ENCODE measurements around a stretch of chr16.

DNA sequence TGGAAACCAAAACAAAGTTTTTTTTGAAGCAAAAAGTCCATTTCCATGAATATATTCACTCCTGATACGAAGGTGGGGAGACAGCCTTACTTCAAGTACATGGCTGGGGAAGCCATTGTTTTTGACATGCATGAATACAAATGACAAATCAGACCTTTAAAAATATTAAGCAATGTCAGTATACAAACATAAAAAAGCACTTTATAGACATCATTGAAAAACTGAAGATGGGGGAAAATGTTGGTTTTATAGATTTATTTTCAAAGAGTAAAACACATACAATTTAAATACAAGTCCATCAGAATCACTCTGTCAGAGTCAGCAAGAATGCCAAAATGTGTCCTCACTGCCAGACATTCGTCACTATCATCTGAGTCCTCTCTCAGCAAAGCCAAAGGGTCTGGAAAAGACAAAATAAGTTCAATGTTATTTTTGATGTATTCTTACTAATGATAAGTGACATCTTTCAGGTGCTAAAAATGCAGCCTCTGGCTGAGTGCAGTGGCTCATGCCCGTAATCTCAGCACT, 15.3 kb downstream of the NDUFAB1 start:
- PRO-cap = no peak
- RAMPAGE, long total RNA, 2 experiments = no peak in any of the 2 experiments

DNA sequence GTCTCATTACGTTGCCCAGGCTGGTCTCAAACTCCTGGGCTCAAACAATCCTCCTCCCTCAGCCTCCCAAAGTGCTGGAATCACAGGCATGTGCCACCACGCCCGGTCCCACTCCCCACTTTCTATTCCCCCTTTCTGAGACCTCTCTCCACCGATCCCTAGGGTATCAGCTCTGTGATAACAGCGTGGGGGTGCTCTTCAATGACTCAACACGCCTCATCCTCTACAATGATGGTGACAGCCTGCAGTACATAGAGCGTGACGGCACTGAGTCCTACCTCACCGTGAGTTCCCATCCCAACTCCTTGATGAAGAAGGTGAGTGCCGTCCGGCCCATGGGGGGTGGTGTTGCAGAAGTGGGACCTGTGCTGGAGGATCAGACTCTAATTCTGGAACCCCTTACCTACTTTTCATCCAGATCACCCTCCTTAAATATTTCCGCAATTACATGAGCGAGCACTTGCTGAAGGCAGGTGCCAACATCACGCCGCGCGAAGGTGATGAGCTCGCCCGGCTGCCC, 10.4 kb downstream of the PLK1 start:
- PRO-cap = no peak
- RAMPAGE, long total RNA, 2 experiments = no peak in any of the 2 experiments

DNA sequence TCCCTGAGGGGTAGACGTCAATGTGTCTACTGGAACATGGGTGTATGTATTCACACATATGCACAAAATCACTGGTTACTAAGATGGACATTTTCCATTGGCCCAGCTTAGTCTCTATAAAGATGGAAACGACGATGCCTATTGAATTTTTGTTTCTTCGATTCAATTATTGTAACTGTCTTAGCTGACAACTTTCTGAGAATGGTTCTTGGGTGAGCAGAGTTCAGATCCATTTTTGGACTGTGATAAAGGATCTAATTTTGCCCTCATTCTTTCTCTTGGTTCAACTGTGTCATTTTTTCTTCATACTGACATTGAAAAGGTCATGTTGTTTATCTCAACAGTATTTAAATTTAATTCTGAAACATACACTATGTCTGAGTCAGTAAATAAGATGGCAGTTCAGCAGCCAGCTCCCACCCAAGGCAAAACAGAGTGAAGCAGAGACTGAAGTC, 64.8 kb upstream of the CACNG3 start:
- PRO-cap = no peak
- RAMPAGE, long total RNA, 2 experiments = no peak in any of the 2 experiments

DNA sequence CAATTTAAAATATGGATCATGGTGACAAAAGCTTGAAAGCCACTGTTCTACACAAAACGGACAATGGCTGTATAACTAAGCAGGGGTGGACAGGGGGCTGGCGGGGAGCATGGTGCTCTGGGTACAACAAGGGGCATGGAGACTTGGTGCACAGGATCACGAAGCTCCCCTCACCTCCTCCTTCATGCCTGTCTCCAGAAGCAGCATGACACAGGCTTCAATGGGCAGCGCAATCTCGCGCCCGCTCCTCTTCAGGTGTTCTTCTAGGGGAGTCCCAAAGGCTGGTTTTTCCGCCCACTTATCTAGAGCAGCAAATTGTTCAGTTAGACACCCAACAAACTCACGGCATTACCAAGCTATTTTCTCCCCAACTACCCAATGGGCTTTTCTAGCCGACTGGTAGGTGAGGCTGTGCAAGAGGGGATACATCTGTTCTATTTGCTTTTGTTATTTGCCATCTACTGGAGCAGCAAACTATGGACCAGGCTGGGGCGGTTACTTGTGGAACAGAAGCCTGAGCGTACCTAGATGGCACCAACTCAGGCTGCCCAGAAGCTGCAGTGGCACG, 60.7 kb downstream of the ARHGAP17 start:
- PRO-cap = no peak
- RAMPAGE, long total RNA, 2 experiments = no peak in any of the 2 experiments

DNA sequence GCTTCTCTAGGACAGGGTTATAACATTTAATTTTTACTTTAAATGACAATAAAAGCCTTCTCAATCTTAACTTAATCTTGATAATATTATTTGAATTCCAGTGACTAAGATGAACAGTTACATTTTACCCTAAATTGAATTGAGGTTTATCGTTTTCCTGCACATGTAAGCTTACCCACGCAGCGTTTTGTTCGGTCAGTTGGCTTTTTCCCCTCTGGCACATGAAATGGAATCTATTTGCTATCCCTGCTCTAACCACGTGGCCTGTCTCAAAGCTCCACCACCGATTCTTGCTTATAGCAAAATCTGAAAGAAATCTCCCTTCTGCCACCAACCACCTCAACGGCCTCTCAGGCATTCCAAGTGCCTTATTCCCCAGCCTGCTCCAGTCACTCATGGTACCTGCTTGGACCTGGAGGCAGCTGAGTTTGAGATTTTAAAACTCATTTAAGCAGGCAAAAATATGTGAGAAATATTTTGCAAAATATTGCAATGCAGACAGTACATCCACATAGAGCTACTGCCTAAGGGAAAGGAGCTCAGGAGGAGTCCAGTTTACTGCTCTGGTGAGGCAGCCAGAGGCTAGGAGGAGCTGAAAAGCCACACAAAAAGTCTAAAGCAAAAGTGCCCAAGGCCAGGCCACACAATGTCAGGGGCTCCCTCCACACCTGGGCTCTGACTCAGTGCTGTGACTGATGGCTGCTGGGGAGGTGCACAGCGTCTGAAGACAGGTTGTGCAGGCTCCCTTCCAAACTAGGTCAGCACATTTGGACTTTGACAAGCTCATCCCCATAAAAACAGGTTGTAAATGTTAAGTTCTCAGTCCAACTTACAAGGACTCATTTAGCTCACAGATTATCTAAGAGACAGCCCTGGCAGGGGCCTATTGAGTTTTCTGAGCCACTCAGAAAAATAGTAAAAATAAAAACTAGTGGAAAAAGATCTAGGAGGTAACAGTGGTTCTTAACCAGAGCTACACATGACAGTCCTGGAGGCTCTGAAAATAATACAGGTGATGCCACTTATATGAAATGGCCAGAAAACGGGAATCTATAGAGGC, 26.3 kb downstream of the ARHGAP17 start:
- PRO-cap = unidirectional peak, minus-strand start at position 216 of the sequence
- RAMPAGE, long total RNA, 2 experiments = no peak in any of the 2 experiments

GRCh38 chr16:25177797-25177987, 39.1 kb upstream of the AQP8 start:
- PRO-cap = no peak
- RAMPAGE, long total RNA, 2 experiments = no peak in any of the 2 experiments

- PRO-cap = no peak
- RAMPAGE, long total RNA, 2 experiments = no peak in any of the 2 experiments
These were observed 17.1 kb downstream of the C16orf82 start for GRCh38 chr16:27083824-27084305.

DNA sequence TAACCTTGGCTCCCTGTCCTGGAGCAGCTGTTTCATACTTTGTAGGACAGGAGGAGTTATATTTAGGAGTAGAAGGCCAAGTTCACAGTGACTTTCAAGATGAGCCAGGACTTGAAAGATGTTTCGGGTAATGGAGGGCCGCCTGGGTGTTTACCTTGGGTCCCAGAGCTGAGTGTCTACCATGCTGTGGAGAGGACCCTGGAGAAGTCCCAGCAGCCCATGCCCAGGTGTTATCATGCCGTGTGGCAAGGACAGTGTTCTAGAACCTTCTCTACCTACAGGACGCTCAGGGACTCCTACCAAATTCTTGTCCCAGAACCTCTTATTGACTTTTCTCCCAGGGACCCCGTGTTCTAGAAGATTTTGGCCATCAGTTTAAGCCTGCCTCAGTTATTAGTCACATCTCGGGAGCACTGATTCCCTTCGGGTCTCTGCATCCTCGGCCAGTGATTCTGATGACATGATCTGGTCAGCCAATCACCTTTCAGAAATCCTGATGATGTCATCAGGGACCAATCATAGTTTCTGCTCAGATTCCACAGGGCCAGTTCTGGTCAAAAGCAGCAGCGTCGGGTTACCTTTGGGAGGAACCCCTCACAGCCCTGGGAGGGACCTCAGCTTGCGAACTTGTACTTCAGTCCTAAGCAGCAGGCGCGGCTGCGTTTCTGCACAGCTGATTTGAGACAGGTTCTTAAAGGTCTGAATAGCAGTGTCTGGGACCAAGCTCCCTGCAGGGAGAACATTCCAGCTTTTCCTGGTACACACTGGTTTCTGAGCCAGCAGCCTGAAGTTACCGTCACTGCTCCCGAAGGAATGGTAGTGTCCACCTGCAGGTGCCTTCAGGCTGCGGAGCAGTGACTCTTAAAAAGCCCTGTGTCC, 13.8 kb downstream of the KDM8 start:
- PRO-cap = bidirectional peak, plus-strand start at position 630 of the sequence, minus-strand start at position 457 of the sequence
- RAMPAGE, long total RNA, 2 experiments = no peak in any of the 2 experiments

GRCh38 chr16:27225835-27226381, 22.6 kb downstream of the KDM8 start:
- PRO-cap = no peak
- RAMPAGE, long total RNA, 2 experiments = no peak in any of the 2 experiments

DNA sequence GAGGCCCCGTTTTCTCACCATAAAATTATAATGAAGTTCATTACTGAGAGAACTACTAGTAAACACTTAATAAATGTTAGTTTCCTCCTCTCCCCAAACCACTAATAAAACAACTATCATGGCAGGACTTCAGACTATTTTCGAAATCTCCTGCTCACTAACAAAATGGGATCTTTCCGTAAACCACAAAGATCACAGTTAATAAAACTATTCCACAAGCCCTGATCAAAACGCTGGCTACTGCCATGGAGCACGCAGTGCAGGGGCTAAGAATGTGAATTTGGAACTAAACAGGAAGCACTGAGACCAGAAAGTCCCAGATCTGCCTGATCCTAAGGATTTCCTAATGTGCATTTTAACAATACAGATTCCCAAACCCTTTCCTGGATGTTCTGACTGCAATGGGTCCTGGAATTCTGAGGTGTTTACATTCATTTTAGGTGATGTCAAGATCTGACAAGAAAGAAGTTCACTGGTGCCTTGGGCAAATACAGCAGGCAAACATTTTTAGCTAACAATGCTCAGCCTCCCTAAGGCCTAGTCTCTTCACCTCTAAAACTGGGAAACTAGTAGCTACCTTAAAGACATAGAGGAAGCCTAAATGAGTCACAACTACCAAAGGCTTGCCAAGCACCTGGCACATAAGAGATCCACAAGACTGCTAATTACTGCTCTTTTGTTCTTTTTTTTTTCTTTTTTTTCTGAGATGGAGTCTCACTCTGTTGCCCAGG, 10.3 kb downstream of the NSMCE1 start:
- PRO-cap = bidirectional peak, plus-strand start at position 472 of the sequence, minus-strand start at position 288 of the sequence
- RAMPAGE, long total RNA, 2 experiments = no peak in any of the 2 experiments

GRCh38 chr16:27342815-27343363, 29.1 kb downstream of the IL4R start:
- PRO-cap = no peak
- RAMPAGE, long total RNA, 2 experiments = no peak in any of the 2 experiments

GRCh38 chr16:27363706-27364320, 38.2 kb upstream of the IL21R start:
- PRO-cap = no peak
- RAMPAGE, long total RNA, 2 experiments = no peak in any of the 2 experiments

- PRO-cap = no peak
- RAMPAGE, long total RNA, 2 experiments = no peak in any of the 2 experiments
These were observed 36.5 kb upstream of the IL21R start for GRCh38 chr16:27365268-27366093.

- PRO-cap = no peak
- RAMPAGE, long total RNA, 2 experiments = no peak in any of the 2 experiments
These were observed 475 bp downstream of the KATNIP start for GRCh38 chr16:27550252-27550986.

DNA sequence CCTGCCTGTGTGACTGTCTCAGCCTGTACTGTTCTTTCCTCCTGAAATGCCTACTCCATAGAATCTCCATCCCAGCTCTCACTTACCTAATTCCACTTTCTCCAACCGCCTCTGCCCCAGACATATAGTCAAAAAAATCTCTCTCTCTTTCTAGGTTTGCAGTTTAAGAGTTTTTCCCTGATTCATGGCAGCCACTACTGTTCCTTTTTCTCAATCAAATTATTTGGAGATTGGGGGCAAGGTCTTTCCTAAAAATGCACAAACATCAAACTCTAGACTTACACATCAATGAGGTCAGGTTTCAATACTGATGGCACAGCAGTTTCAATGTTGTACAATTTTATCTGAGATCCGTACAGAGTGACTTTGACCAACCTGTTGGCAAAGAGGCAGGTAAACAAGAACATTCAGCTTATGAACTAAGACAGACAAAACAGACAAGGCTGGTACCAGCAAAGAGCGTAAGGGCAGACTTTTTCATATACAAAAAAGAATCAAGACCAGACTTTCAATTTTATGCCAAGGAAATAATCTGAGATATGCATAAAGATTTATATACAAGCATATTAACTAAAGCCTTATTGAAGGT, 58.0 kb upstream of the GSG1L start:
- PRO-cap = no peak
- RAMPAGE, long total RNA, 2 experiments = no peak in any of the 2 experiments

DNA sequence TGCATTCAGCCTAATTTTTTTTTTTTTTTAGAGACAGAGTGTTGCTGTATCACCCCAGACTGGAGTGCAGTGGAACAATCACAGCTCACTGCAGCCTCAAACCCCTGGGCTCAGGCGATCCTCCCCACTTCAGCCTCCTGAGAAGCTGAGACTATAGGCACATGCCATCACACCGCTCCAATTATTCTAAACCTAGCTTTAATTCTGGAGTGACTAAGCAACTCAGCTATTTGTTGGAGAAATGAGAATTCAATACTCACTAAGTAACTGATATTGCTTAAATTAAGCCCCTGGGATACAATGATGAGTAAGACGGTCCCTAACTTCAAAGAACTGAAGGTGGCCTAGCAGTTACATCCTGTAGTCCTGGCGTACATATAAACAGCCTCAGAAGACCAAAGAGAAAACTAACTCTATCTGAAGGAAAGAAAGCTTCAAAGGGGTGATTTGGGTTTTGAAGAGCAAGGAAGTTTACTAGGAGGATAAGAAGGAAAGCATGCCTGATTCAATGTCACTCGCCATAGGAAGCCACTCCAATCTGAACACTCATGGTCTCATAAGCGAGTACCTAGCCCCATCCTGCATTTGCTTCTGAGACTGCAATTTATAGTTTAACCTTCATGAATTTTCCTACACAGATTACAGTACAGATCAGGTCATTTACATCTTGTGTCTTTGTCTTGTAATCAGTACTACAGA, 25.0 kb downstream of the XPO6 start:
- PRO-cap = no peak
- RAMPAGE, long total RNA, 2 experiments = no peak in any of the 2 experiments

GRCh38 chr16:28212513-28212868, 726 bp upstream of the XPO6 start:
- PRO-cap = no peak
- RAMPAGE, long total RNA, 2 experiments = no peak in any of the 2 experiments

DNA sequence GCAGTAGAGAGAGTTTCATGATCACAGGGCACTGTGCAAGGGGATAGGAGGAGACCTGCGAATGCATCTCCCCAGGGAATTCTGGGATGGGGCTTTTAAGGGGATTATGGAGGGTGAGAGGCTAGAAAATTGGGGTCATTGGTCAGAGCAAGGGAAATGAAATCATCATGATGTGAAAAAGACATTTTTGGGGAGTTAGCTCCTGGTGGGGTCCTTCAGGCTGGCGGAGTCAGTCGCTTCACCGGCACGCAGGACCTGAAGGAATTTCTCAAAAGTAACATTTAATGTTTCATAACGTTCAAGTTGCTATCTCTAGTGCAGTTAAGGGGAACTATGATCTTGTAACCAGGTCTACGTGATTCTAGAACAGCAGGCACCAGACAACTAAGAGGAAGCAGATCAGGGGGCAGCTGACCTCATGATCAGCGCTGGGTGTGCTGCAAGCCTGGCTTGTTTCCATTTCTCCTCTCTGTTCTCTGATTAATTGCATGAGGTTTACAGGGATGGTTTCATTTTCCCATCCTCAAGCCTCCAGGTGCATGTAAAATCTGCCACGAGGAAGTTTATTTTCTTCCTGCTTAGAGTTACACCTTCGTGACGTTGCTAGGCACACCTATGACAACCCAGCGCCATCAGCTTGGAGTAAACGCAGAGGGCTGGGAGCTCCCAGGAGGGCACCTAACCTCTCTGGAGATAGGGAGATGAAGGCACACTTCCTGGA, 4.2 kb upstream of the NUPR1 start:
- PRO-cap = no peak
- RAMPAGE, long total RNA, 2 experiments = no peak in any of the 2 experiments

DNA sequence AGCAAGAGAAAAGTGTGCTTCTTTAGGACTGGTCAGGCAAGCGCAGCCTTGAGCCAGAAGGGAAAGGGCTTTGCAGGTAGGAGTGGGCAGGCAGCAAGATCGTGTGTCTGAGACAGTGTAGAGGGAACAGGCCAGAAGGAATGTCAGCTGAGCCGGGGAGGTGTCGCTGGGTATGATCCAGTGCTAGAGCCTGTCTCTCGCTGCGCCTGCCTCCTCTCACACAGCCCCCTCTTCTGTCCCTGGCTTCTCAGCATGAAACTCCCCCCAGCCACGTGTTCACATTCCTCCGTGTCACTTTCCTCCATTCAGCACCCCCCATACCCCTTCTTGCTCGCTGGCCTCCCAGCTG, 18.9 kb downstream of the SGF29 start:
- PRO-cap = no peak
- RAMPAGE, long total RNA, 2 experiments = no peak in any of the 2 experiments

- PRO-cap = no peak
- RAMPAGE, long total RNA, 2 experiments = no peak in any of the 2 experiments
These were observed 38.9 kb downstream of the EIF3C start for GRCh38 chr16:28750186-28750558.